ENCODE results near the genes AMY1A and STXBP3.

- RAMPAGE, long total RNA = no peak
- RRBS = no CpG with 5 or more reads among the region's 2 CpGs
Observed at GRCh38 chr1:100217819-100218194, 31.8 kb downstream of the DBT start.

- RAMPAGE, long total RNA = no peak
- RRBS = no CpG with 5 or more reads among the region's 5 CpGs
Observed at GRCh38 chr1:100414443-100415118, 62.3 kb downstream of the CDC14A start.

DNA sequence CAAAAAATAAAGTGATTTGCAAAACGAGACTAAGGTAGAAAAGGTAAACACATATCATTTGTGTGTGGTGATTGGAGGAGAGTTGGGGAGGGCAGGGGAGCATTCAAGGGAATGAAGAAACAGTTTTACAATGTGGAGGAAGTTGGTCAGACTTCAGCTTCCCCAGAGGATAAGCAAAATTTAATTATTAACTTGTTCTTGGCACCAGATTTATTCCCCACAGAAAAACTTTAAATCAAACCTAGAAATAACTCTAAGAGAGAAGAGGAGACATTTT, 75.8 kb upstream of the VCAM1 start:
- RAMPAGE, long total RNA = no peak
- RRBS = no CpG with 5 or more reads among the region's 1 CpG

- RAMPAGE, long total RNA = no peak
- RRBS = no CpG with 5 or more reads among the region's 4 CpGs
Observed at GRCh38 chr1:100658125-100658439, 61.5 kb upstream of the VCAM1 start.

DNA sequence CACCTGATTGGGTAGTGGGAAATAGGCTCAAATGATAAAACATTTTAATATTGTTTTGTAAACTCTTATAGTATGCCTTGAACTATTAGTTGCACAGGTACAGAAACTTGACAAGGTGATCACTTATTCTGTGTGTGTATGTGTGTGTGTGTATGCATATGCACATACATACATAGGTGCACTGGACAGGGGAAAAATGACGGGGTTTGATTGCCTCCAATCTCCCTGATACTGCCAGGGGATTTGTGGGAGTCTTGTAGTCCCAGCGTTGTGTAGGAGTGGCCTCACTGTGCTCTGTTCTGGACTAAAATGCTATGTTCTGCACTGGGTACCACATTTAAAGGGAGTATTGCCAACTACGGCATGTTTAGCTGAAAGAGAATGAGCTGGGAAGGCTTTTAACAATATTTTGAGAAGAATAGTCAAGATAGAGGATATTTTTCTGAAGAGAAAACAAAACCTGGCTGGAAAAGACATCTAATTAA, 4.1 kb downstream of the VCAM1 start:
- RAMPAGE, long total RNA = no peak
- RRBS = no CpG with 5 or more reads among the region's 3 CpGs

GRCh38 chr1:101409948-101410904, 173.4 kb downstream of the S1PR1 start:
- RAMPAGE, long total RNA = no peak
- RRBS = no CpG with 5 or more reads among the region's 3 CpGs

GRCh38 chr1:102579137-102579586, 529.2 kb downstream of the COL11A1 start:
- RAMPAGE, long total RNA = no peak
- RRBS = no CpG with 5 or more reads among the region's 3 CpGs

DNA sequence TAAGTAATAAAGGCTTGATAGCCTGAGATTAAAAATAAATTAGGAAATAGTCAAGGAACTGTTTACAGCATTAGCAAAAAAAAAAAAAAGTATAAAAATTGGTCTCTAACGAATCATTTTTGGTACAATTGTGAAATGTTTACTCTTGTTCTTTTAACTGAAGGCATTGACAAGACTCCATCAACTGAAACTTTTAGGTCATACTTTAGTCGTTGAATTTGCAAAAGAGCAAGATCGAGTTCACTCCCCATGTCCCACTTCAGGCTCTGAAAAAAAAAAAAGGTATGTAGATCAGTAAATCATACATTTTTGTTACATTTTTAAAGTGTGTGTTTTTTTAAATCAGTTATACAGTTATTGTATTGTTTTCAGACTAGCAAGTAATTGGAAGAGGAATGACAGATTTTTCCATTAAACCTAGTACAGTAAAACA, 8.1 kb downstream of the RNPC3 start:
- RAMPAGE, long total RNA = no peak
- RRBS = no CpG with 5 or more reads among the region's 3 CpGs

DNA sequence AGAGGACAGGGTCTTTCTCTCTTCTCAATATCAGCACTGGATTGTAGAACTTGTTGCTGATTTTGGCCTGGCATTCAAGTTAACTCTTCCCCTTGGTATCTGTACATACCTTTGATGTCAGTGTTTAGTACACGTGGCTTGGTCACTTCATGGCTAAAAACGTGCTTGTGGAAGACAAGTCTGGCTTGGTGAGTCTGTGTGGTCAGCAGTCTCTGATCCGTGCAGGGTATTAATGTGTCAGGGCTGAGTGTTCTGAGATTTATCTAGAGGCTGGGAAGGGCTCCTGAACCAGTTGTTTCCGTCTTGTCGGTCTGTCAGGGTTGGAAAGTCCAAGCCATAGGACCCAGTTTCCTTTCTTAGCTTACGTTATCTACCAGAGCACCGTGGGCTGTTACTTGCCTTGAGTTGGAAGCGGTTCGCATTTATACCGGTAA, at the start of gene AMY1A:
AMY1A (plus strand) TSS at position 262 of the 434 bp plus-strand sequence.
- RAMPAGE, long total RNA = no peak
- RRBS = no CpG with 5 or more reads among the region's 10 CpGs

DNA sequence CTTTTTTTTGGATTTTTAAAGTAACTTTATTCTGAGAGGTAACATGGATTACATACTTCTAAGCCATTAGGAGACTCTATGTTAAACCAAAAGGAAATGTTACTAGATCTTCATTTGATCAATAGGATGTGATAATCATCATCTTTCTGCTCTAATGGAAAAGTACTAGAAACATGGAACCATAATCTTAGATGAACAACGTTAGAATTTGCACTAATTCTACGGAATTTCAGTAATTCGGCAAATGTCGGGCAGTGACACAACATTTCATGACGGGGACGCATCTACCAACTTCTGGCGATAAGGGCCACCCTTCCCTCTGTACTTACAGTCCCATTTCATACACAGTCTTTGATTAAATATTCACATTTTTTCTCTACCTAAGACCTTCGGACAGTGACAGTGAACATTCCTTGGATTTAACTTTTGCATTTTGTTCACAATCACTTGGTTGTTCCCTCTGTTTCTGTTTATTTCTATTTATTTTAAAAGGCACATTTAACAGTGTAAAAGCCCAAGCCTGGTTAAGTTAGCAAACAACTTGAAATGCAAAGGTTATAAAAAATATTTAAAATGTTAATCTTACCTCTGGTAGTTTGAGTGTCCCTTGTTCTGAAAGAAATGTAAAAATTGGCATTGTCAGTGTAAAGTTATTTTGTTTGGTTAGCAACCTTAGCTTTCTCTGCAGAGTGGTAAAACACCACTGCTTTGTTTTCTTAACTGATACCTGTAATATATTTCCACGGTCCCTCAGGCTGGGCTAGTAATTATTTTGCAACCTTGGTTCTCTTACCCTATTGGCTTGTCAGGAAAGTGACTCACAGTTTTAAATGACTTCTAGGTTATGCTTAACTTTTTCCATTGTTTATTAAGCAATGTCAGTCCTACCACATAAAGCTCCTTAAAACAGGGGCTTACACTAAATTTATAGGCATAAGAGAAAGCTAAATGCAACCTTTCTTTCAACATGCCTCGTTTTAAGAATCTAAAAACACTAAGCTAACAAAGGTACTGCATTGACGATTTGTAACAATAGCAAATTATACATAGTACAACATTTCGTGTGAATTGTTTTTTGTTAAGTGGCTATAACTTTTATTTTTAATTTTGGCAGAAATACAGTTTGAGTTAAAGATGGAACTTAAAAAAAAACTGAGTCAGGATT, 276.8 kb downstream of the VAV3 start:
- RAMPAGE, long total RNA = no peak
- RRBS = no CpG with 5 or more reads among the region's 12 CpGs

GRCh38 chr1:107738593-107739223, 226.3 kb downstream of the VAV3 start:
- RAMPAGE, long total RNA = no peak
- RRBS = no CpG with 5 or more reads among the region's 3 CpGs

DNA sequence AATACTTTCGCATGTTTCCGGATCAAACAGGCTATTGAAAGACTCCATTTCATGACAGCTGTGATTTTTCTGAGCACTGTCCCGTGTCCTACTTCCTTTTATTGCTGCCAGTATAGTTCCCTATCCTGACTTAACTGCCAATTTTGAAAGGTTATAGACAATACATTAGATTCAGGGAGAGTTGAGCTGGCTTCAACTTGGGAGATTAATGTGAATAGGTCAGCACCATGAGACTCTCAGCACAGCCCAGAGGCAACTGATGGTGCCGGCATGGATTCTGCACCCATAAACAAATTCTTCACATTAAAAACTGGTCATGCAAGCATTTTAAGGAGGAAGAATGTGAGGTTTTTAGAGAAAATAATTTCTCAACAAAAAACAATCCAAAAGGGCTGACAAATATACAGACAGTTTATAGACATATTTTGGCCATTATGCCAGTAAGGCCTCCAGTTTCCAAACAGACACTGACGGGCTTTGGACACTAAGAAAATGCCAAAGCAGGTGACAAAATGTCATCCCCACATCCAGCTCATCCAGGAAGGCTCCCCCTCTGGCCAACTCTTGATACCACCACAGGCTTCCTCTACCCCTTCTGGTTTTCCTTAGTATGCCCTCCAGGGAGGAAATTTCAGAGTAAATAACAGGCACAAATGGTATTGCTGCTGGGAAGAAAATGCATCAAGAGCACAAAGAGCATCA, 225.5 kb downstream of the VAV3 start:
- RAMPAGE, long total RNA = no peak
- RRBS = no CpG with 5 or more reads among the region's 5 CpGs

DNA sequence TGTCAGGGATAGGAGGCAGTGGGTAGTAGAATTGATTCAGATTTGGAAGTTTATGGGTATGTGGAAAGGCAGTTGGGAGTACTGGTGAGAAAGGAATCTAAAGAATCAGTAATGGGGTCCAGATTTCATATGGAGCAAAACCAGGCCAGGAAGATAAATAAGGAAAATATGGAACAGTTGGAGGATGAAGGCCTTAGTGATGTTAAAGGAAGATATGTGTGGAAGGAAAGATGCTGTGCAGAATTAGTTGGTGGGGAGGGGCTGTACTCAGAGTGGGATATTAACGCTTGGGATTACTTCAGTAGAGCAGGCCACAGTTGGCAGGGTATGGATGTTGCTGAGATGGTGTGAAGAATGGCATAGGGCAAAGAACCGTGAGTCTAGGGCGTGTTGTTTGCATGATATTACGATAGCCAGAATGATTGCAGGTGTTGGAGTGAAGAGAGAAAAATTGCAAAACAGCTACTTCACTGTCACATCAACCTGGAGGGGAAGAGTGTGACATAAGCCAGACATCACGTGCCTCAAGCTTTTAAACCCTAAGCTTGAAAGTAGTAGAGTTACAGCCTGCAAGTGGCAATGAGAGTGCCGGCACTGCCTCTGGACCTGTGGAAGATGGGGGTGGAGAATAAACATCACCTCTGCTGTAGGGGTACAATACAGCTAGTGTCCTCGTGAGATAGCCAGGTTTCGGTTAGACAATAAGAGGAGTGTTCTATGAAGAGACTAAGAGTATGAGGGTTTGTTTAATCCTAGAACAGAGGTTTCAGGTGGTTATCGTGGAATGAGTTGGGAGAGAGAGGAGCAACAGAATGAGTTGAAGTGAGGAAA, 11.0 kb downstream of the EEIG2 start:
- RAMPAGE, long total RNA = no peak
- RRBS = no CpG with 5 or more reads among the region's 9 CpGs

GRCh38 chr1:108722176-108722799, 9.6 kb downstream of the FNDC7 start:
- RAMPAGE, long total RNA = no peak
- RRBS = no CpG with 5 or more reads among the region's 8 CpGs

- RAMPAGE, long total RNA = start-site peak on the plus strand at chr1:108746663-108746696, 99 and 33 reads in 2 replicates
- RRBS = 1% methylated on average over 11 of the region's 44 CpGs
Observed at GRCh38 chr1:108746136-108746864, at the start of gene STXBP3. STXBP3 (plus strand) TSS chr1:108746674.

DNA sequence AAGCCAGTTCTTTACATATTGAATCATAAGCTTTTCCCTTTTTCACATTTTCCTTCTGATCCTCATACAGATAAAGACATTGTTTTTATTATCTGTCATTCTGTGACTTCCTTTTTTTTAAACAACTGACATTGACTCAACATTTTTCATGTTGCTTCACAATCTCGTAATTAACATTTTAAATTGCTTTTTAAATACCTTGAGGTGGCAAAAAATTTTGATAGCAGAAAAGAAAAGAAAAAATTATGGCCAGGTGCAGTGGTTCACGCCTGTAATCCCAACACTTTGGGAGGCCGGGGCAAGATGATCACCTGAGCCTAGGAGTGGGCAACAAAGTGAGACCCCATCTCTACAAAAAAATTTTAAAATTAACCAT, 1.5 kb downstream of the STXBP3 start:
- RAMPAGE, long total RNA = no peak
- RRBS = no CpG with 5 or more reads among the region's 3 CpGs

DNA sequence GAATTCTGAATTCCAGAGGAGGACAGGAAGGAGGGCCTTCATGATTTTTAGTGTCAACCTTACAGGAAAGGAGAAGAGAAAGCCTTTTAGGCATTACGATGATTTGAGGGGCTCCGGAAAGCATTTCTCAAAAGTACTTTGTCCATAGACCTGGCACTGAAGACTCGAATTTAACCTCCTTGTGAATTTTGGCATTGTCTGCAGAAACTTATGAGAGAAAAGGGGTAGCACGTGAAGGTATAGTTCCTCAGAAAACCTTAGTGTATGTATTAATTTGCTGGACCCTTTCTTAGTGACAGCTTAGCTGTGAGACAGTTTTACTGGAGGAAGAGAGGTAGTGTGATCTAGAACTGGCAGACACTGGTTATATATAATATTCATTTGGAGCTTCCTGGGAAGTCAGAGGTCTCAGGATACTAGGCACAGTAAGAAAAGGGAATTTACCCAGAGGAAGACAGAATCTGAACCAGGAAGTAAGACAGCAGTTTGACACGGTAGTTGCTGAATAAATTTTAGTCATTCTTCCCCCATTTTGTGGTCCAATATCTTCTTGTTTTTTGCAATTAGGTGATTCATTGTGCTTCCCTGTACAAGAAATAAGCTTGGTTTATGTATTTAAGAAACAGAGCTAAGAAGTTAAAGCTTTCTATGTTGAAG, 1.1 kb downstream of the TMEM167B start:
- RAMPAGE, long total RNA = no peak
- RRBS = no CpG with 5 or more reads among the region's 5 CpGs

DNA sequence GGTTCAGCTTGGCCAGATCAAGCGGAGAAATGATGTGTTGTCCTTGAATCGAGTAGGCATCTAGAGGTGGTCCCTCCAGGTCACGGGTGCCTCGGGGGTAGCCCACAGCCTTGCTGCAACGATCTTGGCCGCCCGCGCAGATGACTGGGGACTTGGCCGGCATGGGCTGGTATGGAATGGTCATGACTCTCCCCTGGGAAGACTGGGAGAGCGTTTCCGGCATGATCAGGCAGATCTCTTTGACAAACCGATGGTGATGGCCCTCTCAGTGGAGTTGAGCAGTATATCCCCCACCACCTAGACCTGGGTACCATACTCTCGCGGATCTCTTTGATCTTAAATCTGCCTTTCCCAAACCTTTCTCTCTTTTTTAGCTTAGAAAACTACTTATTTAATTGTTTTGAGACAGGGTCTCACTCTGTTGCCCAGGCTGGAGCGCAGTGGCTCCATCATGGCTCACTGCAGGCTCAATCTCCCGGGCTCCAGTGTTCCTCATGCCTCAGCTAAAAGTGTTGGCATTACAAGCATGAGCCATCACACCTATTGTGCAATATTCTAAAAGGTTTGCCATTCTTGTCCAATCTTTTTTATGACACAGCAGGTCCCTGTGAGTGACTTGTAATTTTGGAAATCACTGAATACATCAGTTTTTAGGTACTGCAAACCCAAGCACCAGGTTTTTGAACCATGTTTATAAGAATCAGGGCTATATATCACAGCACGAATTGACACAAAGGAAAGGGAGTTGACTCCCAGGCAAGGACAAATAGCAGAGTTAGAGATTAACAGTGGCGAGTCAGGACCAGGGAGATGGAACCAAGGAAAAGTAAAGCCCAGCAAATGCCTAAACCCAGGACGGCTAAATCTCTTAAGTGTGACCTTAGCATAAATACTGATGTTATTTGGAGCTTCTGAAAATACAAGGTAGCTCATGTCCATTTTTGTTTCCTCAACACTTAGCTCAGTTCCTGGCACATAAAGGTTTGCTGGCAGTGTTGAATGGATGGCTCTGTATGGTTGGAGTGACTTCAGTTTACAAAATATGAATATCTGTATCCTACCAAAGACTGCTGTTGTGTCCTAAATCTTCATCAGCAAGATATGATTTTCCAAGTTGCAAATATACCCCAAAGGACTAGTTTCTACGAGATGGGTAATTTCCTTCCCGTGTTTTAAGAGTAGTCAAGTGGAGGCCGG, 7.7 kb downstream of the CFAP276 start:
- RAMPAGE, long total RNA = no peak
- RRBS = 80% methylated on average over 2 of the region's 22 CpGs

DNA sequence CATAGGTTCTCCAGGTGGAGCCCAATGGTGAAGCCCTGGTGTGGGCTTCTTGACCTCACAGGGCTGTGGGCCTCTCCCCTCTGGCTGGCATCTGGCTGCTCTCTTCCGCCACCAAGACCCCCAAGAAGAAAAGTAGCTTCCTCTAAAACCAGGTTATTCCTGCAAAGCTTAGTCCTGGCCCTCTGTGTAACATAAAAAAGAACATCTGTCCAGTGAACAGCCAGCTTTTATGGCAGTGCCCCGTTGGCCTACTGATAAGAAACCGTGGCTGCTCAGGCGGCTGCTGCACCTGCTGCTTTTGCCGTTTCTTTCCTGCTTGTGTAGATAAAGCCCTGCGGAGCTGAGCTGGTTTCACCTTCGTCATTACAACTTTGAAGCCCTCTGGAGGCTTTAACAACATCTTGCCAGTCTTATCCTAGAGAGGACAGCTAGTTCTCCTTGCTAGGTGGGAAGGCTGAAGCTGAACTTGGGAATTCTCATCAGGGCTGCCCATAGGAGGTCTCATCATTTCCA, 20.5 kb downstream of the ELAPOR1 start:
- RAMPAGE, long total RNA = no peak
- RRBS = no CpG with 5 or more reads among the region's 7 CpGs

GRCh38 chr1:109148908-109149781, 35.2 kb downstream of the ELAPOR1 start:
- RAMPAGE, long total RNA = no peak
- RRBS = no CpG with 5 or more reads among the region's 11 CpGs